ENCODE results near the gene PPM1F.

DNA sequence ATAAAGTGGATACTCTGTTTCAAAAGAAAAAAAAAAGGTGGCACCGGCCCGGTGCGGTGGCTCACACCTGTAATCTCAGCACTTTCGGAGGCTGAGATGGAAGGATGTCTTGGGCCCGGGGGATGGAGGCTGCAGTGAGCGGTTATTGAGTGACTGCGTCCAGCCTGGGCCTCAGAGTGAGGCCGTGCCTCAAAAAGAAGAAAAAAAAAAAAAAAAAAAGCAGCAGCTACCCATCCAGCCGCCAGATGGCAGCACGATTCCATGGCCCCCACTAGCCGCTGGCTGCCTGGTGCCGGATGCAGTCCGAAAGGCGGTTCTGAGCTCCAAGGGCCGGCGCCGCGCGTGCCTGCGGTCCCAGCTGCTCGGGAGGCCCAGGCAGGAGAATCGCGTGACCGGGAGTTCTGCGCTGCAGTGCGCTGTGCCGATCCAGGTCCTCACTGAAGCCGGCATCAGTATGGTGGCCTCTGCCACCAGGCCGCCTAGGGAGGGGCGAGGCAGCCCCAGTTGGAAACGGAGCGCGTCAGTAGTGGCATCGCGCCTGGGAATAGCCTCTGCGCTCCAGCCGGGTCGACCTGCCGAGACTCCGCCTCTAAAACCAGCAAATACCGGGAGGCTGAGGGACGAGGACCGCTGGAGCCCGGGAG, 19.4 kb downstream of the SCARF2 start:
- PRO-cap: no peak
- RAMPAGE, long total RNA: no peak

- PRO-cap: no peak
- RAMPAGE, long total RNA: no peak
Measured at GRCh38 chr22:20424808-20425970, 12.4 kb downstream of the SCARF2 start.

DNA sequence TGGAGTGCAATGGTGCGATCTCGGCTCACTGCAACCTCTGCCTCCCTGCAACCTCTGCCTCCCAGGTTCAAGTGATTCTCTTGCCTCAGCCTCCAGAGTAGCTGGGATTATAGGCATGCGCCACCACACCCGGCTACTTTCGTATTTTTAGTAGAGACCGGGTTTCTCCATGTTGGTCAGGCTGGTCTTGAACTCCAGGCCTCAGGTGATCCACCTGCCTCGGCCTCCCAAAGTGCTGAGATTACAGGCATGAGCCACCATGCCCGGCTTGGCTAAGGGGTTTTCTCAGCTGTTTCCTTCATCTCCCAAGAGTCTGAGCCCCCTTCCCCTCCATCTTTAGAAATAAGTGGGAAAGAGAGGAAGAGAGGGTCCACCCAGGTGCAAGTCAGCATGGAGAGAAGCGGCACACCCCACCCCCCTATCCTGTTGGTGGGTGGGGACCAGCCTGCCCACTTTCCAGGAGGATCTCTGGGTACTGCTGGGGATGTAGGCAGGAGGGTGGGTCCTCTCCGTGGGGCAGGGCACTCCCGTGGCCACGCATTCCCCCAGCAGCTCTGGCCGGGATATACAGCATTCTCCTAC, 9.2 kb downstream of the SCARF2 start:
- PRO-cap: no peak
- RAMPAGE, long total RNA: no peak

DNA sequence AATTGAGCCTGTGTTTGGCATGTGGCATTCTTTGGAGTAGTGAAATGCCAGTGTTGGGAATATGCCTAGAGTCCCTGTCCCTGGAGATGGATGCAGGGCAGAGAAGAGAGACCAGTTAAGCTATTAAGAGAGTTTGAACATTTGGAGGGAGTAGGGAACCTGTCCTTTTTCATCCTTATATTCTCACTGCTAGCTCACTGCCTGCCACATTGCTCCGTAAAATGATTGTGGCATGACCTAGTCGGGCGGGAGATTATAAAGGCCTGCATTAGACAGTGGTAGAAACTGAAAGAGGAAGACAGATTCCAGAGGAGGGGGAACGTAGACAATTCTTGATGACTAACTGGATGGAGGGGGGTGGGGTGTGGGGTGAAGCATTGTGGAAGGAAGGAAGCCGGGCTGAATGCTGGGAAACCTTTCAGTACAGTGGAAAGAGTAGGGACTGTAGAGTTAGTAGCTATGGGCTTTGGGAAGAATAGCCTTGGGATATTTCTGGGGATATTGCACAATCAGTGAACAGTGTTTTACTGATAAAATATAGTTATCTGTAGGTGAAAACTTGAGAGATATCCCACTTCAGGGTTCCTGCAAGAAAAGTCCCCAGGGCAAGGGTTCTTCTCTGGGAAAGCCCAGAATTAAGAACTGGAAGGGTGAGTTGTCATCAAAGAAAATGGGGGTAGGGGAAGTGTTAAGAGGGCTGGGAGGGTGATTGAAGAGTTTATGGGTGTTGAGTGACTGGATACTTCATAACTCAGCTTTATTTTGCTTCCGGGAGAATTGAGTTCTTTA, 2.0 kb downstream of the MED15 start:
- PRO-cap: no peak
- RAMPAGE, long total RNA: no peak

DNA sequence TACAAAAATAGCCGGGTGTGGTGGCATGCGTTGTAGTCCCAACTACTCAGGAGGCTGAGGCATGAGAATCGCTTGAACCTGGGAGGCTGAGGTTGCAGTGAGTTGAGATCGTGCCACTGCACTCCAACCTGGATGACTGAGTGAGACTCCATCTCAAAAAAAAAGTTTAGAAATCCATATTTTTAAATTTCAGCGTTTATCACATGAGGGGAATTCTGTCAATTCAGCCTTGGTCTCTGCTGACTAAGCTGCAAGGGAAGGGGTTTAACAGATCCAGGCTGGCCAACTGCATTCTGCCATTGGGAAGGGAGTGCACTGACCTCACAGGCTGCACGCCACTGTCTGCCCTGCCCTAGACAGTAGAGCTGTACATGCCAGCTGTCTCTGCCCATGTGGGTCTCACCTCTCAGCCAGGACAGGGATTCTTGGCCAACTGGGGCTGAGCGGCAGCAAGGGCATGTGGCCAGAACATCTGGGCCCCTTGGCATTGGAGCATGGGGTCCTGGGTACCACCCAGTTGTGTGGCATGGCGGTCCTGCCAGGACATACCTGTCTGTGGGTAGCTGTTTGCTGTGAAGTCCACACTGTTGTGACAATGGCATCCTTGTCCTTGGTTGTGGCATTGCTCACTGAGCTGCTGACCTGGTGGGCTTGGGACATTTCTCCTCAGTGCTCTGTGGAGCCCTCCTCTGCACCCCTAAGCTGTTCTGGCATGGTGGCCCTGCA, 46.5 kb downstream of the MED15 start:
- PRO-cap: no peak
- RAMPAGE, long total RNA: no peak

- PRO-cap: no peak
- RAMPAGE, long total RNA: no peak
Measured at GRCh38 chr22:20574984-20575614, 67.7 kb downstream of the MED15 start.

GRCh38 chr22:20582616-20583713, 75.6 kb downstream of the MED15 start:
- PRO-cap: no peak
- RAMPAGE, long total RNA: no peak

DNA sequence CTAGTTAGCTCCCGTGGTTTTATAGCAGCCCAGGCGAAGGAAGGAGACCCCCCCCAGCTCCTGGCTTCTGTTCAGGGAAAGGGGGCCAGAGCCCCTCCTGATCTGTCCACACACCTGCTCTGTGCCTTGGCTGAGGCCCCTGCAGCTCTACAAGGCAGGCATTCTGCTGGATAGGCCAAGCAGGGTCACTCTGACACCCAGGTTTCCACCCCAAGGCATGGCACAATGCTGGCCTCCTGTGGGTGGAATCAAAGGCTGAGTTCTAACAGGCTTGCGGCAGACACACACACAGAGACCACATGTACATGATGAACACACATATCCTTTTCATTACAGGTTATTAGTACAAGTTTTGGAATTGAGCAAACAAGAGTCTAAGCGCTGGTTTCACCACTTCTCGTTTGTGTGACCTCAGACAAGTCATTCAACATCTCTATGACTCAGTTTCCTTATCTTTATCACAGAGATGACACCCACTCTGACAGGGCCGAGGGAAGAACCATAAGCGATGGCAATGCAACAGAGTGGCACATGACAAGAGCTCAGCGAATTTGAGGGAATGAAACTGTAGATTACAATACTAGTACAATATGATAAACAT, 7.6 kb downstream of the SERPIND1 start:
- PRO-cap: no peak
- RAMPAGE, long total RNA: no peak

- PRO-cap: no peak
- RAMPAGE, long total RNA: no peak
Measured at GRCh38 chr22:20783723-20784157, 9.8 kb downstream of the SERPIND1 start.

DNA sequence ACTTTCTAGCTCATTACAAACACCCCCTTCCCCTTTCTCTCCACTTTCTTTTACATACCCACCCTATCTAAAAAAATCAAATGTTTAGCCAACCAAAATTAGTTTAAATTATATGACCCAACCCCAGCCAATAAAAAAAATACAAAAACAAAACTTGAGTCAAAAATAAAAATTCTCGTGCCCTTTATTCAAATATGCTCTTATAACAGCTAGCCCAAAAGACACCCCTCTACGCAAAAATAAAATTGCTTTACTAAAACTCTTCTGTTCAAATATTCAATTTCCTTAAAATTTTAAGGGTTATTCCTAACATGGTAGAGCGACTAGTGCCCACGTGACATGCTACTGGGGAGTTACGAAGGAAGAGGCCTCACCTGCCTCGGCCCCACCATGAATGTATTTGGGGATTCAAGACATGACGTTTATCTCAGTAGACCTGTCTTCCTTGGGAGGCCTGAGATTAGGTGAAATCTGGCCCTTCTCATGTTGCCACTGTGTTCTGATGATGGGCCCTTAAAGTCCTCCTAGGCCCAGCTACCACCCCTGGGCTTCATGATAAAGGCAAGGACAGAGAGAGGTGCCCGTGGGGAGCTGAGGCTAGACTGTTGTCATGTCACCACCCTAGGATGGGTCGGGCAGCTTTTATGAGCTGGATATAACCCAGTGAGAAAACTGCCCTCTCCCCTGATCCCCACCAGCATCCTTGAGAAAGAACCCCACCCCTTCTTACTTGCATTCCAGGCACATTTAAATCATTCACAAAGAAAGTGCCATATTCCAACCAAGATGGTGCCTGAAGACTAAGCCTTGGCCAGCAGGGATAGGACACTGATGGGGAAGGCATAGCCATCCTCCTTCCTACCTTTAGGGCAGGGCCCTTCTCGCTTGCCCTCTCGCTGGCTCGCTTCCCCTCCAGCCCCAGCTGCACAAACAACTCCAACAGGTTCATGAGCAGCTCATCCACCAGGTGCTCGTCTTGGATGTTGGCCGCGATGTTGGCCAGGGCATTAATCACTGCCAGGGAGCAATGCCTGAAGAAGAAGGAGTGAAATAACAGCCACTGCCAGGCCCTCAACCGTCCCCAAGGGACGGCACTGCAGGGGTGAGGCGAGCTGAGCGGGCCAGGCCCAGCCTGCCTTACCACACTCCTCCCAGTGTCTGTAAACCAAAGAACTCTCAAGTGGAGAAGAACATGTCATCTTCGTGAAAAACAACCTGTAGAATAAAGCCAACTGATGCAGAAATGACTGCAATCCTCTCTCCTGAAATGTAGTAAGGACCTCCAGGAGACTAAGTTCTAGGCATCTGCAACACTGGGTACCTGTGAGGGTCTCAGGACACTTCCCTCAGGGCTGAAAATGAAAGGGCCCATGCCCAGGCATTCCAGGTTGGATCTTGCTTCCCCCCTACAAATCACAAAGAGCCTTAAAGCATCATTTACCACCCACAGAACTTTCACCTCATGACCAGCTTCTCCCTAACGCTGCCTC, 21.9 kb downstream of the SERPIND1 start:
- PRO-cap: no peak
- RAMPAGE, long total RNA: no peak

DNA sequence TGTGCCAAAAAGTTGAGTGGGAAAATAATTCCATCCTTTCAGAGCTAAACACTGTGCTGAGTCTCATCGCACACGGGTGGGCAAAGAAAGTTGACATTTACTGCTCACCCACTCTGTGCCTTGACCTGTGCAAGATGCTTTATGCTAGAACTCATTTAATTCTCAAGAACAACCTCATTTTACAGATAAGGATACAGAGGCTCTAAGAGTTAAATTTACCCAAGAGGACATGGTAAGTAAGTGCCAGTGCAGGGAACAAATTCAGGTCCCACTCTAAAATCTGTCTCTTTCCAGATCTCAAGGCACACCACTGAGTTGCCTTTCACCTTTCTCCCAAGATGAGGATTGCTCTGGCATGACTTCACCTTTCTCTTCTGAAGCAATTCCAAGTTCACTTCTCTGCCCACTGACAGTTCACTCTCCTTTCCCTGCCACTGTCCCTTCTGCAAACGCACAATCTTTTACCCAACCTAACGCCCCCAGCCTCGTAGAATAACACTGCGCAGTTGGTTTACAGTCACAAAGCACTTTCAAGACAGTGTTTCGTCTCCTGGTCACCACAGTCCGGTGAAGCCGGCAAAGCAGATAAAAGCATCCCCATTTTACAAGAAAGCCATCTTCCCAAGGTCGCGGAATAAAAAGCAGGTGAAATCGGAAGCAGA, 947 bp downstream of the PI4KA start:
- PRO-cap: no peak
- RAMPAGE, long total RNA: no peak

DNA sequence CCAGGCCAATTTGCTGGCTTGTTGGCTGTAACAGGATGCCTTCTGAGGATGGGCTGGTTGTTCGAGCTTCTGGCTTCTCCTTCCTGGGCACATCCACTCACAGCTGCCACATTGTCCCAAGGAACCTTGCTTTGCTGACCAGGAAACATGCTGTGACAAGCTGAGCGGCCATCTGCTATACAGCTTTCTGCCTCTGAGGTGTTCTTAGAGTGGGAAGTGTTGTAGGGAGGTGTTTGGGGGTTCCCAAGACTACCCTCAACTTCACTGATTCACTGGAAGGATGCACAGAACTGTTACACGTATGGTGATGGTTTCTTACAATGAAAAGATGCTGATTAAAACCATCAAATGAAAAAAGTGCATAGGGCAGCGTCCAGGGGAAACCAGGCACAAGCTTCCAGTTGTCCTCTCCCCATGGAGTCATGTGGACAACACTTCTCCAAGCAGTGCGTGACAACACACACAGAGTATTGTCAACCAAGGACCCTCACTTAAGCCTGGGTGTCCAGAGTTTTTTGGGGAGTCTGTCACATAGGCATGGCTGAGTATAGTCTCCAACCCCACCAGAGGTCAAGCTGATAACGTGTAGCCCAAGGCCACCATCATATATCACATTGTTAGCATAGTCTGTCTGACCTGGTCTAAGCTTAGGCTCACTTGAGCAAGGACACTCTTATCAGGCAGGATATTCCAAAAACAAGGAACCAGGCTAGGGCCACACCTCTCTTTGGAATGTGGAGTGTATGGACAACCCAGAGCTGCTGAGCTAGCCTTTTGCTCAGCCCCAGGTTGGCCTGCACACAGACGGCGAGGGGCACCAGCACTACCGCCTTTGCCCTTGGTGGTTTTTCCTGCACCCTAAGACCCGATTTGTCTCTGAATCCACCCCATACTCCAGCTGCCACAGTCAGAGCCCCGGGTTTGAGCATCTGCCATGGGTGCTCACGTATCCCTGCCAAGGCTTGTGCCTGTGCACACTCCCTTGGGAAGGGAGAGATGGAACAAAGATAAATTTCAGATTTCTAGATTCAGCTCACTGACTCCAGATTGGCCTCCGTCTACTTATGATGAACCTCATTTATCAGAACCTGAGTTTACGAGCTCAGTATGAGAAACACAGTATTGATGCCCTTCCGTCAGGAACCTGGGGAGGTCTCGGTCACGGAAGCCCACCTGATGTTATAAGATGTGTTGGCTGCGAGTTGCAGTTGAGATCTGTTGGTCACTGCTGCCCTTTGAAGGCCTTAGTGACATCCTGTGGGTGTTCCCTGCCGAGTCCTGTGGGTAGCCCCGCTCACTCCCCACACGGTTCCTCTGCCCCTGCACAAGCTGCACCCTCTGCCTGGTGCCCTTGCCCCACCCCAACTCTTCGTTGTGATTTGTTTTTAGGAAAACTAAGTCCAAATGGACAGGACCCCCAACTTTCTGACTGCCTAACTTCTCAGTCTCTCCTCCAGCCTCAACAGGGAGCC, 7.1 kb downstream of the SNAP29 start:
- PRO-cap: unidirectional peak, plus-strand start at position 434 of the sequence
- RAMPAGE, long total RNA: no peak

DNA sequence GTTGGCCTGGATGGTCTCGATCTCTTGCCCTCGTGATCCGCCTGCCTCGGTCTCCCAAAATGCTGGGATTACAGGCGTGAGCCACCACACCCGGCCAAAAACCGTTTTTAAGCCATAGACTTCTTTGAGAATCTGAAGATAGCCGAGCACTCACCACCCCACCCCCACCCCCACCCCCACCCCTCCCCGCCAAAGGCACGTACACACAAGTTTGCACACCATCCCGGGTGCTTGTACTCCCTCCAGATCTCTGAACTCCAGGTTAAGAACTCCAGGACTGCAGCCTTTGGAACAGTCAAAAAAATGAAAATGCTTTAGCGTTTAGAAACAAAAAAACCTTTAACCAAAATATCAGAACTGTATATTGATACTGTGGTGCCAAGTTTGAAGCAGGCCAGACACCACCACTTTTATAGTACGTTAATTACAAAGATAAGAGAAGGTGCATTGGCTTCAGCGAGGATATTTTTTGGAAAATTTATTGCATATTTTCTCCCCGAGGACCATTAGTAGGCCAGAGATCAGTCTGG, 1.7 kb downstream of the CRKL start:
- PRO-cap: no peak
- RAMPAGE, long total RNA: no peak

GRCh38 chr22:20925665-20926919, 8.9 kb downstream of the CRKL start:
- PRO-cap: no peak
- RAMPAGE, long total RNA: no peak

- PRO-cap: no peak
- RAMPAGE, long total RNA: no peak
Measured at GRCh38 chr22:20951080-20951637, 15.9 kb upstream of the AIFM3 start.

DNA sequence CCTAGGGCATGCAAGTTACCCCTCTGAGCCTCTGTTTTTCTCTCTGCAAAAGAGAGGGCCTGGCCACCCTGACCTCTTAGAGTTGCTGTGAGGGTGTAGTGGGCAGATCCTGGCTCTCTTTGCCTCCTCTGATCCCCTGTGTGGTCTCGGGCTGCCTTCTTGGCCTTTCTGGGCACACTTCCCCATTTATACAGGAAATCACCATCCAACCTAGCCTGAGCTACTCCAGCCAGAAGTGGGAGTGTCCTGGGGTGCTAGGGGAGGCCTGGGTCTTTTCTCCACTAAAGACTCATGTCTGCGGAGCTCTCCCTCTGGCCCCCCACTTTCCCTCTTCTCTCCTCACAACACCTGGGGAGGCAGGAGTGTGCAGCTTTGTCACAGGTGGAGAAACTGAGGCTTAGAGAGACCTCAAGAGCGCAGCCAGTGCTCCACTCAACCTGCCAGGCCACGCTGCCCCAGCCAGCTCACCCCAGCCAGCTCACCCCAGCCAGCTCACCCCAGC, 1.3 kb downstream of the AIFM3 start:
- PRO-cap: no peak
- RAMPAGE, long total RNA: no peak

- PRO-cap: no peak
- RAMPAGE, long total RNA: no peak
Measured at GRCh38 chr22:21731594-21732139, 3.9 kb downstream of the YPEL1 start.

GRCh38 chr22:21760504-21761807, 25.4 kb upstream of the YPEL1 start:
- PRO-cap: no peak
- RAMPAGE, long total RNA: no peak

DNA sequence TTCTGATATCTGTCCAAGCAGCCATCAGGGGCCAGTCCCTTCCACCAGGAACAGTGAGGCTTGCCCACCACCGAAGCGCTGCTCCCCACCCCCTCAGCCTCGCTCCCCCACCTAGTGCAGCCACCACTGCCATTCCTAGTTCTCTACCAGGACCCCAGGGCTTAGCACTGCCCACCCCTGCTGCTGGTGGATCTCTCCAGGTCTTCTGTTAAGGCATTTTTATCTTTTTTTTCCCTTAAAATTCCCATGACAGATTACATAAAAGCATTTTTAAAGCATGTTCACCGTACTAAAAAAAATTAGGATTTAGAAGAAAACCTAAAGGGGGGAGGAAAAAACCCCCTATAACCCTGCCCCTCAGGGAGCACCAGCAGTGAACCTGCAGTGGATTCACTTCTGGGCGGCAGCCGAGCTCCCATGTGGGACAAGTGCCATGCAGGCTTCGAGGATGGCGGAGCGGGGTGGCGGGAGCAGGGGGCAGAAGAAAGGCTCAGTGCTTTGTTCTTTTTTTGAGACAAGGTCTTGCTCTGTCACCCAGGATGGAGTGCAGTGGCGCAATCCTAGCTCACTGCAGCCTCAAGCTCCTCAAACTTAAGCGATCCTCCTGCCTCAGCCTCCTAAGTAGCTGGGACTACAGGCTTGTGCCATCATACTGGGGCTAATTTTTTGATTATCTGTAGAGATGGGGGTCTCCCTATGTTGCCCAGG, 34.3 kb downstream of the PPM1F start:
- PRO-cap: no peak
- RAMPAGE, long total RNA: no peak

- PRO-cap: unidirectional peak, minus-strand start at chr22:21952815
- RAMPAGE, long total RNA: no peak
Measured at GRCh38 chr22:21952637-21953272, at the start of gene PPM1F. Gene PPM1F, minus strand, starts transcription at chr22:21952848.